B cell (primary cell): ENCODE results near the gene TFIP11.

DNA sequence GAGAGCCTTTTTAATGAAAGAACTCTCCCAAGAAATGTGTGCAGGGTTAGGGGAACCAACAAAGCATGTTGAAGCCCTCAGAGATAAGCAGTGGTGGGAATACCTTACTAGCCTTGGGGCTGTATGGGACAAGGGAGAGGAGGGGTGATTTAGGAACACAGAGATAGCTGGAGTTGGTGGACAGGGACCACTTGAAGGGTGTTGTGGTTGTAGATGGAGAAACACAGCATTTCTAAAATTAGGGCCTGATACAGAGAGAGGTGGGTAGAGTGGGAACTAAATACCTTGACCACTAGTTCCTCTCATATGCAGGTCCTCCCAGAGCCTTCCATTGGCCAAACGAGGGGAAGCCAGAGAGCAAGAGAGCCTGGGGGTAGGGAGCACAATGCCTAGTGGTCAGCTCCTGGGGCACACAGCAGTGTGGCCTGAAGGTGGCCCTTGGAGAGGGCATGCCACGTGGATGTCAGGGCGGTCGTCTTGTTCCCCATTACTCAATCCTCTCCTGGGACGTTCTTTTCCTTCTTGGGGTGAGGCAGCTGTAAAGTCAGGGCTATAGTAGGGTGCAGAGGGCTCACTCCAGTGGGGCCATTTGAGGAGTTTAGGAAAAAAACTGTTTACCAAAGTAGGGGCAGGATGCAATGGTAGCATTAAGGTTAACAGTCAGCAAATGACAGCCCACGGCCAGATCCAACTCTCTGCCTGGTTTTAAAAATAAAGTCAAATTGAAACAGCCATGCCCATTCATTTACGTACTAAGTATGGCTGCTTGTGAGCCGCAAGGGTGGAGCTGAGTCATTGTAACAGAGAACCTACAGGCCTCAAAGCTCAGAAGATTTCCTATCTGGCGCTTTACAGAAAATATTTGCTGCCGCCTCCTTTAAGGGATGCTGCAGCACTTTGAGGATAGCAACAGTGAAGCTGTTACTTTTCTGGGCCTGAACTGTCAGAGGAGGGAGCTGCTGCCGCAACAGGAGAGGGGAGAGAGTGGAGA lies 7.5 kb downstream of the MYO18B start:
- PRO-cap = no peak
- CAGE, long polyA plus RNA = no peak

GRCh38 chr22:26479118-26479884 lies 4.3 kb downstream of the HPS4 start:
- PRO-cap = no peak
- CAGE, long polyA plus RNA = no peak

DNA sequence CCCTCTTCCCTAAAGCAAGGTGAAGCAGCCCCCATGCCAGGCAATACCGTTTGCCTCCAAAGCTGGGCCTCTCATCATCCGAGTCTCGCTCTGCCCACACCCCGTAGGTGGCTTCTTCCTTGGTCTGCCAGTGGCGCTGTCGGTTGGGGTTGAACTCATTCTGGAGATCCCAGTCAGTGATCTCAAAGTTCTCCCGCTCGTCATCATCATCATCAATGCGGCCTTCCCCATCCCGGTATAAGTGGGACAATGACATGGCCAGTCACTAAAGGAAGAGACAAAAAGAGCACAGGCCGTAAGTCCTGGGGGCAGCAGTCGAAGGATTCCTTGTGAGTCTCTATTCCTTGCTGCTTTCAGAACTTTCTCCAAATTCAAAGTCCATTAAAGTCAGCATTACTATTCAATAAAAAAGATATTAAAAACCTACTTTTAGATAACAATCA lies 2.2 kb downstream of the TFIP11 start:
- PRO-cap = no peak
- CAGE, long polyA plus RNA = no peak

DNA sequence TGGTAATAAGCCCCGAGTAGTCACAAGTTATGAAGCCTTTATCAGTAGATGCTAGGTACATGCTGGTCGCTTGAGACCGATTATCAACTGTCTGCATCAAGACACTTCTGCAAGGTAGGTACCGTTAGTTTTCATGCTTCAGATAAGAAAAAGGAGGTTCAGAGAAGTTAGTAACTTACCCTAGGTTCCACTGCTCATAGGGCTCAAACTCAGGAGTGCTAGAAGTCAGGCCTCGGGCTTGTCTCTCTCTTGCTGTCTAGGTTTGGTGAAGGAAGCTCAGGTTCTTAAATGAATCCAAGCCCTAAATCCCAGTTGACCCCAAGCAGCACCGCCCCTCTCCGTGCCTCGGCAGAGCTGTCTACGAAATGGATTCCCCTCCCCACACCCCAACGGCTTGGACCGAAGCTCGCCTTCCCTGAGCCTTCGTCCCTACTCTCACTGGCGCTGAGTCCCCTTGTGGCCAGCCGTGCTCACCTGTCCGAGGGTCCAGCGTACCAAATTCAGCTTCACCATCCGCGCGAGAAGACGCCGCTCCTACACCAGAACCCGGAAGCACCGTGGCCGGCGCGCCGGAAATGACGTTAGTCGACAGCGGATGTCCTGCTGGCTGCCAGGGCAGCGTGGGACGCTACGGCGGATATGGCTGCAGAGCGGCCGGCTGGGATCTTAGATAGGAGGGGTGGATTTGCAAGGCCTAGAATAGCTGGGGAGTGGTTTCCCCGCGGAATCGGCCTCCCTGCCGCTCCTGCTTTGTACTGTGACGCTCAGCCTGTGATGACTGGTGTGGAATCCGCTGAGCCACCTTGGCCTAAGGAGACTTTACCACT lies at the start of gene TFIP11:
Gene TFIP11, minus strand, starts transcription at position 554 of the 827 bp plus-strand sequence.
- PRO-cap = bidirectional peak, plus-strand start at position 584 of the sequence, minus-strand start at position 554 of the sequence
- CAGE, long polyA plus RNA = no peak

DNA sequence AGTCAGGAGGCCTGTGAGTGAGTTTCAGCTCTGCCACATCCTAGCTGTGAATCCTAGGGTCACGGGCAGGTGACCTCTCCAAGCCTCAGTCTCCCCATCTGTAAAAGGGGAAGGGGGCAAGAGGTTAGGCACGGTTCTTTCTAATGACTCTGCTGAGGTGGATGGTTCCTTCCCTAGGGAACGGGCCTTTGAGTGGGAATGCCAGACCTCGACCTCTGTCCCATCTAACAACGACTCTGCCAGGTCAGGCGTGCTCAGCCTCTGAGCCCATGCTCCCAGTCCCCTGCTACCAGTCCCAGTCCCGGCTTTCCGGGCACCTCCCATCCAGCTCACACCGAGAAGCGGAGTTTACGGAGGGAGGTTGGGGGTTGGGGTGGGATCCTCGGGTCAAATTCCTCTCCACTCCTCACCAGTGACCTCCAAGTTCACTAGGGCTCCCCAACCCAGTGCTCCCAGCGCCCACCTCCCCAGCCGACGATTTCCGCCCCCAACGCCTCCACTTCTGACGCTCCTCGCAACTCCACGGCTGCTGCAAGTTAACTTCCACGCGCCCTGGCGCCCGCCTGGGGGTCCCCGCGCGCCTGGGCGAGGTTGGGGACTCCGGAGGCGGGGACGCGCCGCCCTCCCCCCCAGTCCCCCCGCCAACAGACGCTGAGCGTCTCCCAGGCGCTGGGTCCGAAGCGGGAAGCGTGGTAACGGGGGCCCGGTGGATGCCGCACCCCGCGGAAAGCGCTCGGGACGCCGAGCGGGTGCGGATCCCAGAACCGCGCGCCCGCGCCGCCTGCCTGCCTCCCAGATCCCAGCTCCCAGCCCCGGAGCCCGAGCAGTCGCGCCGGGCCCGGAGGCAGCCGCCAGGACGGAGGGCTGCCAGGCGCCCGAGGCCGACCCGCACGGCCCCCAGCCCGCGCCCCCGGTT lies 577 bp downstream of the TPST2 start:
- PRO-cap = no peak
- CAGE, long polyA plus RNA = no peak

DNA sequence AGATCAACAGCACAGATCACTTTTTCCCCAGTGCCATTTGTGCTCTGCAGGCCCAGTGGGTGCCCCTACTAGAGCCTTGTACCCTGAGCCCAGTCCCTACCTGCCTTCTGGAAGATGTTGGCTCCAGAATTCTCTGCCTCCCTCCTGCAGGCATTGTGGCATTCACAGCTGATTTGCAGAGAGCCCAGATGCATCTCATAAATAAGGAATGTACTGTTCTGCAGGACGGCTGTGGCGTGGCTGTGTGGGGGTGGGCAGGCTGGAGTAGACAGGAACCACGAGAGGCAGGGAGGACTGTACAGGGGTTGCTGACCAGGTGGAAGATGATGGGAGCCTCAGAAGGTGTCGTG lies 24.4 kb downstream of the CRYBA4 start:
- PRO-cap = no peak
- CAGE, long polyA plus RNA = no peak

DNA sequence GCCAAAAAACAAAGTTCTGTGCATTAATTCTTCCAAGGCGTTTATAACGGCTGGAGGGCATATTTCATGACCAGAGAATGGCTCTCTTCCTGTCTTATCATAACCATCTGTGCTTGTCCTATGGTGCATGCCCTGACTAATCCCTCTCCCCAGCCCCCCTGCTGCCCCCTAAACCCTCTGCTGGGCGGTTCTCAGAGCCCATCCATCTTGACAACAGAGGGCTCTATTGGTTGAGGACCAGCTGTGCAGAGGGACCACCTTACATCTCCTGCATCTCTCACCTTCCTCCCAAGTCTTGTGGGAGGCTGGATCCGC lies 317.7 kb downstream of the CRYBA4 start:
- PRO-cap = no peak
- CAGE, long polyA plus RNA = no peak

GRCh38 chr22:27124267-27124915 lies 502.6 kb downstream of the CRYBA4 start:
- PRO-cap = no peak
- CAGE, long polyA plus RNA = no peak

DNA sequence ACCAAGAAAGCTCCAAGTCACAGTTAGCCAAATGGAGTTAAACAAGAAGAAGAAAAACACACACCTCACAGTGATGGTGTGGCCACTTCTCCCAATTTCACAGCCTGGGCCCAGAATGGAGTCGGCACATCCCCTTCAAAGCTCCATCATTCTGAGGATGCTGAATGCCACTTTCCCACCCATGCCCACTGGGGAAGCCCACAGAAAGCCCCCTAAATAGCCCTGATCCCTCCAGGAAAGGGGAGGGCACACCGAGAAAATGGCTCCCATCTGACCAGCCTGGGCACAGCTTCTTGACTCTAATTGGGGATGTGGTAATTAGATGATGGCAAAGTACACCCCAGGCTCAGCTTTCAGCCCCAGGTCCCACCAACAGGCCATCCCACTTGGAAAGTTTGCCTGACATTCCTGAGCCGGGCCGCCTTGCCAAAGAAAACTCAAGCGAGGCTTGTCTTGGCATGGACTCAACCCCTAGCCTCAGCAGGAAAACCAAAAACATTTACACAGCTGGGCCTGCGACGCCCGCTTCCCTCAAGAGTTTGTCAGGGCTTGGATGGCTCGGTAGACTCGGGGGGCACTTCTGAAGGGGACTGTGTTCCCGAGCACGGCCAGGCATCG lies 381.0 kb downstream of the MN1 start:
- PRO-cap = no peak
- CAGE, long polyA plus RNA = no peak

DNA sequence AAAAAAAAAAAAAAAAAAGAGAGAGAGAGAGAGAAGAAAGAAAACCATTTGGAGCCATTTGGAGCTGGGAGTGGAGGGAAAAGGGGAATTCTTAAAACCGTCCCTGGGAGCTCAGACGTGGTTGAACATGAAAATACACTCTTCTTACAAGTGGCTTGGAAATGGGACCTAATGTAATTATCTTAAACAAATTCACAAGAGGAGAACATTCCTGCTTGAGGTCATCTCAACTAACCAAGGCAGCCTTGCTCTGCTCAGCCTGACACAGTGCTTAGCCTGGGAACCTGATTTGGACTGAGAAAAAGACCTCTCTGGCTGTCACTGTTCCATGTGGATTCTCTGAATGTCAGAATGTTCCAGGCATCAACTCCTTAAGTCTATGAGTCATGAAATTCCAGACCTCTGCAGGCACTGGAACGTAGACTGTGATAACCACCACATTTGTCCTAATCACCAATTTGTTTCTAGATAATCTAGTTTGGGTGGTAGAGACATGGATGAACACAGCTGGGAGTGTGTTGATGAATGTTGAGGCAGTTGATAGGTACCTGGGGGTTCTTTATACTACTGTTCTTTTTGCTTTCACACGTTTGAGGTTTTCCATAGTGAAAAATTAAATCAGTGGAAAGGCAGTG lies 269.8 kb downstream of the MN1 start:
- PRO-cap = no peak
- CAGE, long polyA plus RNA = no peak

DNA sequence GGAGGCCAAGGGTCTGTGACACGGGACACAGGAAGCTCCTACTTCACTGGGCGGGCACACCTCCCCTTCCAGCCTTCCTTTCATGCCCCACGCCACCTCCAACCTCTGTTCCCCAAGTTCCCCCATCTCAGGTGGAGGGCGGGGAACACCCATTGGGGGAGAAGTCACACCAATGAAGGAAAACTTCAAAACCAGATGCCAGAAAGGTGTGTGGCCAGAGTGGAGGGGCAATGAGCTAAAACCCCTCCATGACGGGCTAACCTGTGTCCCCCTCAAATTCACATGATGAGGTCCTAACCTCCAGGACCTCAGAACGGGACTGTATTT lies 250.5 kb downstream of the MN1 start:
- PRO-cap = no peak
- CAGE, long polyA plus RNA = no peak

- PRO-cap = no peak
- CAGE, long polyA plus RNA = no peak
Measured at GRCh38 chr22:27669144-27670062, 132.2 kb downstream of the MN1 start.

- PRO-cap = no peak
- CAGE, long polyA plus RNA = no peak
Measured at GRCh38 chr22:27792555-27793172, 8.9 kb downstream of the MN1 start.

DNA sequence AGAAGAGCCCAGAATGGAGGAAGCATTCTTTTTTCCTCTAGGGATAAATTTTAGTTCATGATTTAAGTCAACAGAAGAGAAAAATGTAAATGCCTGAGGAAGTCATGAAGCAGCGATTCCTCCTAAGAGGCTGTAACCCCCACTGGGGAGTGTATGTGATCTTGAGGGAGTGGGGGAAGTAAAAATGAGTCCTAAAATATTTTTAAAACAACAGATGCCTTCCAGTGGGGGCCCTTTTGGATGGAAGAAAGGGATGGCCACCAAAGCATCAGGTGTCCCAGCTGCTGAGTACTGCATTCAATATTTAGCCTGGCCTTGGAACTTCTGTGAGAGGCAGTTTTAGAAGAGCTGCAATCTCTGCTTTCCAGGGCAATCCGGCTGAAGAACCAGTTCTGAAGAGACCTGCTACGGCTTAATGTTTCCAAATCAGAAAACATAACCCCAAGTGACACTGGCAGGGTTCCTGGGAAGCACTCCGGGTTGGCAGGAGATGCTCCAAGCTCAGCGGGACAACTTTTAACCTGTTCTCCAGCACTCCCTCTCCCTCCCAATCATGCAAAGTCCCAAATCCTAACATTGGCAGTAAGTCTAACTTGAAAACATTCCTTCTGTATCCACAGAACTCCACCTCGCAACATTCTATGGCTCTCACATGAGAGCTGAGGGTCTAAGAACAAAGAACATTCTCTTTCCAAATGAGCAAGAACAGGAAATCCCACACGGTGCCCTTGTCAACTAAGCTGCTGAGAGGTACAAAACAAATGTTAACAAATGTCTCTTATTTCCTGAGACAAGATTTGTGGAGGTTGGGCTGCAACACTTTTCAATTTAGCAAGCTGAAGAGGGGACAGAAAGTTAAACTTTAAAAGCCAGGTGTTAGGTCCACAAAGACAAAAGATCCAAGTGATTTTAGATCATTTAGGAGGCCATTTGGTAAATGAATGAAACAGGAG lies 48.4 kb upstream of the MN1 start:
- PRO-cap = no peak
- CAGE, long polyA plus RNA = no peak

- PRO-cap = no peak
- CAGE, long polyA plus RNA = no peak
Measured at GRCh38 chr22:27881326-27881988, 37.6 kb downstream of the PITPNB start.

GRCh38 chr22:28281616-28282096 lies 362.6 kb upstream of the PITPNB start:
- PRO-cap = no peak
- CAGE, long polyA plus RNA = no peak

- PRO-cap = no peak
- CAGE, long polyA plus RNA = no peak
Measured at GRCh38 chr22:28576887-28577366, 102.7 kb downstream of the TTC28 start.

DNA sequence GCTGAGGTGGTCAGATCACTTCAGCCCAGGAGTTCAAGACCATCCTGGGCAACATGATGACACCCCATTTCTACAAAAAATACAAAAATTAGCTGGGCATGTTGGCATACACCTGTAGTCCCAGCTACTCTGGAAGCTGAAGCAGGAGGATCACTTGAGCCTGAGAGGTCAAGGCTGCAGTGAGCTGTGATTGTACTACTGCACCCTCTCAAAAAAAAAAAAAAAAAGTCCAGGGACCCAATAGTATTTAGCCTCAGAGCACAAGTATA lies 2.9 kb downstream of the HSCB start:
- PRO-cap = no peak
- CAGE, long polyA plus RNA = no peak

- PRO-cap = no peak
- CAGE, long polyA plus RNA = no peak
Measured at GRCh38 chr22:28760027-28760917, 12.2 kb upstream of the CCDC117 start.

- PRO-cap = no peak
- CAGE, long polyA plus RNA = no peak
Measured at GRCh38 chr22:28795608-28795916, 23.1 kb downstream of the CCDC117 start.